Pericardium fibroblast (primary cell): ENCODE data around the genes GPBP1L1, UQCRH, MOB3C and ATPAF1.

- RAMPAGE, long total RNA, result no peak
Observed at GRCh38 chr1:45403220-45403692, 63.3 kb downstream of the TOE1 start.

- RAMPAGE, long total RNA, result no peak
Observed at GRCh38 chr1:45509323-45510503, 9.6 kb downstream of the MMACHC start.

- RAMPAGE, long total RNA, result no peak
Observed at GRCh38 chr1:45554081-45554678, 3.6 kb downstream of the AKR1A1 start.

- RAMPAGE, long total RNA, result start-site peak on the minus strand at chr1:45686522-45686567, 322 and 199 reads in 2 replicates
Observed at GRCh38 chr1:45686416-45686818, at the start of gene GPBP1L1. TSS of gene GPBP1L1 (minus strand) at chr1:45686533.

GRCh38 chr1:45693901-45694893 lies 6.2 kb downstream of the TMEM69 start:
- RAMPAGE, long total RNA, result no peak

DNA sequence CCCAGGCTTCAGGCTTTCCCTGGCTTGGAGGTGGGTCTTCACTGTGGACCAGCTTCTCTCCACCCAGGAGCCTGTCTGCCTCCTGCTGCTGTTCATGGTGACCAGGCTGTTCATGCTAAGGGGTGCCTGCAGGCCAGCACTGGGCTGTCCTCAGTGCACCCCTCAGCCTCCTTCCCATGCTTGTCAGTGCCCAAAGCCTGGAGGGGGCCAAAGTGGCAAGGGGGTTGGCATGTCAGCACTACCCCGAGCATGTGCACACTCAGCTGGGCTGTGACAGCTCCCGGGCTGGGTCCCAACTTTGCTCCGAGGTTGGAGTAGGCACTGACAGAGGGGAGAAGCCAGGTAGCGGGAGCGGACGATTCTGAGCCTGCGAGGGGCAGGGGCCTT lies 118.9 kb downstream of the MAST2 start:
- RAMPAGE, long total RNA, result no peak

DNA sequence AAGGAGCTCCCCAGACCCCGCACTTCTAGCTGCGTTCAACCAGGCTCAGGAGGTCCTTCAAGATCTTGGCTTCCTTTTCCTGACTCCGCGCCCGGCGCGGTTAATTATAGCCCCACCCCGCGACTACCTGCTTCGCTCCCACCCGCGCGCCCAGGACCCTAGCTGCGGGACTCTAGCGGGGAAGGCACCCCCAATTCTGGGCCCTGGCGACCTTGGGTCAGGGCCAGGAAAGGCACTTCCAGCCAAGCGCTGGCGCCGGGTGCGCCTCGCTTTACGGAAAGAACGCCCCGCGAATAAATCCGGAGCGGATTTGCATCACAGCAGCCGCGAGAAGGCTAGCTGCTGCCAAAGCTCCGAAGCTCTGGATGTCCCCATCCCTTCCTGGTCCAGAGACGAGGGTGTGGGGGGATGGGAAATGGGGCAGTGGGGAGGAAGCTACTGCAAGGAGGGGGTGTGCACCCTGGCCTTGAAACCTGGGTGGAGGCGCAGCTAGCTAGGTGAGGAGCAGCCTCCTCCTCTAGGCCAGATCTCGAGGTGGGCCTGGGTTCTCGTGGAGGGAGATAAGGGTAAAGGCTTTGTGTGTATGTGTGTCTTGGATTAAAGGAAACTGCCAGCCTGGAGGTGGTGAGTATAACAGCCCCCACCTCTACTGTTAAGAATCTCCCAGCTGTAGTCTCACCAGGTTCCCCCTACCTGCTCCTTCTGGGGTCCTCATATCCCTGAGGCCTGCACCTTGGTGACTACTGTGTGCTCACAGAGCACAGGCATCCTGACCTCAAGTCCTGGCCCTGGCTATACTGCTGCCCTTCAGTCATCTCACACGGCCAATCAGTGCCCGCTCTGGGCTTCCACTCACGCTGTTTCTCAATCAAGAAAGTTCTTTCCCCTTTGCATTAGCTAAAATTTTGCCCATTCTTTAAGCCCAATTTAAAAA lies 7.7 kb upstream of the TSPAN1 start:
- RAMPAGE, long total RNA, result no peak

DNA sequence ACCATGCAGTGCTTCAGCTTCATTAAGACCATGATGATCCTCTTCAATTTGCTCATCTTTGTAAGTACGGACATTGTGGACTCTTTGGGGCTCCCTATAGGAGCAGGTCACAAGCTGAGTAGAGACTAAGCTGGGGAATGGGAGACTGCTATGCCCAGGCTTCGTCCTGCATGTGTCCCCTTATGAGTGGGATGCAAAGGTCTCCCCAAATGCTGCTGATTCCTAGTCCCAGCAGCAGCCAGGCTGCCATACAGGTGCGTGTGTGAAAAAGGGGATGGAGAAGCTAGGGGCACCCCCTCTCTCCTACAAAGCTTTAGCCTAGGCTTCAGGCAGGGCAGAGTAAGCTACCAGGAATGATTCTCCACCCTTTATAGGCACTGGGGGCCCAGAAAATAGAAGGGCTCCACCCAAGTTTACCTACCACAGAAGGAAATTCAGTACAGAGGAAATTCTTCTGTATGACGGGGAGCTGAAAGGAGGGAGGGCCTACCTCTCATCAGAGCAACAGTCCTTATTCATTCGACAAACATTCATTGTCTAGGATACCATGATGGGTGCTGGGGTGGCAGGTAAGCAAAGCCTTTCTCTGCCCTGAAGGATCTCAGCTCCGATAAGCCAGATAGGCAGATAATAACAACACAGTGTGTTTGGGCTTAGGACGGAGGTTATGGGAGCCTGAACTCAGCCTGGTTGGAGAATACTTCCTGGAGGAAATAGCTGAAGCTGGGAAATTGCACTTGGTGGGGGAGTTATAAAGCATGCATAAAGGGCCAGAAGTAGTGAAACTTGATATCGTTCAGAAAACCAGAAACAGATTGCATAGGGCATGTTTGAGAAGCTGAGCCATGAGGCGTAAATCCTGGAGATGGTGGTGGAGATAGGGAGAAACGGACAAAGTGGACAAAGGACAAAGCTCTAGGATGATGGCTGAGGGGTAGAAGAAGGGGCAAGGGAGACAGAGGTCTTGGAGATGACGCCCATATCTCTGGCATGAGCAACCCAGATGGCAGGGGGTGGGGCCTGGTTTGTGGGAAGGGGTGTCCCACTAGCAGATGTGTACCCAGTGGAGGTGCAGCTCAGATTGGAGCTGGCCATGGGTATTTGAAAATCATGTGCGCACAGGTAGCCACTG lies 5.2 kb upstream of the P3R3URF start:
- RAMPAGE, long total RNA, result no peak

DNA sequence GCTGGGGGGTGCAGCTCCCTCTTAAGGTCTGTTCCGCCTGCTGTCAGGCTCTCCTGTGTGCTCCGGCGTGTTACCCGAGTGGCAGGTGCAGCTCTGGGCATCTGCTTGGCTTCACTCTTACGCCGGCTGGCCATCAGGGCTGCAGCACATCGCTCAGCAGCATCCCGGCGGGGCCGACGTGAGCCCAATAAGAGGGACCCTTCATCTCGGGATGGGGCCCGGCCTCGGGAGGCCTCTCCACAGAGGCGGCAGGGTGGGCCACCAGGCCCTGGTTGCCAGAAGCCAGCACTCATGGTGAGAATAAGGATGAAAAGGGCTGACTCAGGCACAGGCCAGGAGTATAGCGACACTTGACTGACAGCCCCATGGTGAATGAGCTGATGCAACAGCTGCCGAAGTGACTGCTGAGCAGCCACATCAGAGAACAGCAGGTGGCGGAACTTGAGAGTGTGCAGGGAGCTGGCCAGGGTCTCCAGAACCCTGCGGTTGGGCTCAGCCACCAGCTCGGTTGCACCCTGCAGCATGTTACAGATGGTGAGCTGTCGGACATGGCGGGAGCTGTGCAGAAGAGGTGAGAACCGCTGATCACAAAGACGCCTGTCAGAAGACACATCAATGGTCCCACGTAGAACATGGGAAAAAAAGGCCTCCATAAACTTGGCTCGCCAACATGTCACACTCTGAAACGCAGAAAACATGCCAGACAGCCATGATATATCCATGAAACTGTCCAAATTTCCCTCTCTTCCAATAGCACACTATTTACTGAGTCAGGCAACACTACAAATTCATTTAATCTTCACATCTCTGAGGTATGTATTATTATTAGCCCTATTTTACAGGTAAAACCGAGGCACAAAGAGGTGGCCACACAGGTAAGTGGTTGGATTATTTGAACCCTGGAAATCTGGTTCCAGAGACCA lies 17.3 kb downstream of the LRRC41 start:
- RAMPAGE, long total RNA, result no peak

DNA sequence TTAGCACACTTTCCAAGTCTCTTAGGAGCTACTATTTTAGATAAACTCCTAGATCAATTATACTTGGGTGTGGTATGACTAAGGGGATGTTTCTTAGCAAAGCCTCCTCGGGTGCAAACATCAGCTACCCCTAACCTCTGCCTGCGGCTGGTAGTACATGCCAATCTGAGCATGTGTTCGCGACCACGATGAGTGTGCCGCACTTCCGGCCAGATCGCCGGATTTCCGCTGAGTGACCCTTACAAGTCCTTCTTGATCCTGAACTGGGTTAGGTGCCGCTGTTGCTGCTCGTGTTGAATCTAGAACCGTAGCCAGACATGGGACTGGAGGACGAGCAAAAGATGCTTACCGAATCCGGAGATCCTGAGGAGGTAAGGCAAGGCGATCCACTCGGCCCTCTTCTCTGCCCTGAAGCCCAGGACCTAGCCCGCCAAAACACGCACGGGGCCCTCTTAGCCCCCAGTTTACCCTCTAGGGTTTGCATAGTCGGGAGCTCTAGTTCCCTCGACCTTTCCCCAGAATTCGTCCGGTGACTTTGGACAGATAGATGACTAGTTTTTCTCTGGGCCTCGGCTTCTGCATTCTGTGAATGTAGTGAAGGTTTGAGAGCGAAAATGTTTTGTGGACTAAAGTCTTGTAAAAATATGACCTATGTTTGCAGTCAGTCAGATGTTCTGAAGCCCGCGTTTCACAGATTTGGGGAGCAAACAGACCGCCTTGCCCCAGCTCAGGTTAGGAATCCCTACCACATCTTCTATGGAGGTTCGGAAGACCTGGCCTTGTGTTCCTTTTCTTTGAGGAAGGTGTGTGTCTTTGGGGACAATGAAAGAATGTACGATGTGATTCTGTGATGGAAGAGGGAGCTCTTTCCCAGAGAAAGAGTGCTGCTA lies at the start of gene UQCRH:
UQCRH (plus strand) TSS at position 249 of the 890 bp plus-strand sequence.
- RAMPAGE, long total RNA, result start-site peak on the plus strand centred at position 250 of the sequence, 69 bp wide, 3,213 and 997 reads in 2 replicates

- RAMPAGE, long total RNA, result no peak
Observed at GRCh38 chr1:46304638-46305131, 1.2 kb downstream of the UQCRH start.

DNA sequence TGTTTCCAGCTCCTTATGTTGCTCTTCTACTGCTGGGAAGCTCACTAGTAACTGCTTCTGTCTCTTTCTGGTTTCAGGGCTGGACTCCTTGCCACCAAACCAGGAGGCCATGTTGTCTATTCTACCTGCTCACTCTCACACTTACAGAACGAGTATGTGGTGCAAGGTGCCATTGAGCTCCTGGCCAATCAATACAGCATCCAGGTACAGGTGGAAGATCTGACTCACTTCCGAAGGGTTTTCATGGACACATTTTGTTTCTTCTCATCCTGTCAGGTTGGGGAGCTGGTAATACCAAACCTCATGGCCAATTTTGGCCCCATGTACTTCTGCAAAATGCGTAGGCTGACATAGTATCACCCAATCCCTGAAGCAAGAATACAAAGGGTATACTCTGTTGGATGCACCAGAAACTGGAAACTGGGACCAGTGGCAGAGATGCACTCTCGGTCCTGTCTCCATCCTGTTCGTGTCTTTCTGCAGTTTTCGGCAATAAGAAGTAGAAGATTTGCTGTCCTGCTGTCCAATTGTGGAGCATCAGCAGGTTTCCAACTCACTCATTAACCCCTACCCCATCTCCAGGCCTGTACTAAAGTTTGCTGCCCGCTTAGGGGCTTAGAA lies 21.0 kb downstream of the NSUN4 start:
- RAMPAGE, long total RNA, result no peak

- RAMPAGE, long total RNA, result no peak
Observed at GRCh38 chr1:46442361-46443316, 47.0 kb upstream of the DMBX1 start.

GRCh38 chr1:46522979-46523390 lies 12.3 kb downstream of the TMEM275 start:
- RAMPAGE, long total RNA, result no peak

DNA sequence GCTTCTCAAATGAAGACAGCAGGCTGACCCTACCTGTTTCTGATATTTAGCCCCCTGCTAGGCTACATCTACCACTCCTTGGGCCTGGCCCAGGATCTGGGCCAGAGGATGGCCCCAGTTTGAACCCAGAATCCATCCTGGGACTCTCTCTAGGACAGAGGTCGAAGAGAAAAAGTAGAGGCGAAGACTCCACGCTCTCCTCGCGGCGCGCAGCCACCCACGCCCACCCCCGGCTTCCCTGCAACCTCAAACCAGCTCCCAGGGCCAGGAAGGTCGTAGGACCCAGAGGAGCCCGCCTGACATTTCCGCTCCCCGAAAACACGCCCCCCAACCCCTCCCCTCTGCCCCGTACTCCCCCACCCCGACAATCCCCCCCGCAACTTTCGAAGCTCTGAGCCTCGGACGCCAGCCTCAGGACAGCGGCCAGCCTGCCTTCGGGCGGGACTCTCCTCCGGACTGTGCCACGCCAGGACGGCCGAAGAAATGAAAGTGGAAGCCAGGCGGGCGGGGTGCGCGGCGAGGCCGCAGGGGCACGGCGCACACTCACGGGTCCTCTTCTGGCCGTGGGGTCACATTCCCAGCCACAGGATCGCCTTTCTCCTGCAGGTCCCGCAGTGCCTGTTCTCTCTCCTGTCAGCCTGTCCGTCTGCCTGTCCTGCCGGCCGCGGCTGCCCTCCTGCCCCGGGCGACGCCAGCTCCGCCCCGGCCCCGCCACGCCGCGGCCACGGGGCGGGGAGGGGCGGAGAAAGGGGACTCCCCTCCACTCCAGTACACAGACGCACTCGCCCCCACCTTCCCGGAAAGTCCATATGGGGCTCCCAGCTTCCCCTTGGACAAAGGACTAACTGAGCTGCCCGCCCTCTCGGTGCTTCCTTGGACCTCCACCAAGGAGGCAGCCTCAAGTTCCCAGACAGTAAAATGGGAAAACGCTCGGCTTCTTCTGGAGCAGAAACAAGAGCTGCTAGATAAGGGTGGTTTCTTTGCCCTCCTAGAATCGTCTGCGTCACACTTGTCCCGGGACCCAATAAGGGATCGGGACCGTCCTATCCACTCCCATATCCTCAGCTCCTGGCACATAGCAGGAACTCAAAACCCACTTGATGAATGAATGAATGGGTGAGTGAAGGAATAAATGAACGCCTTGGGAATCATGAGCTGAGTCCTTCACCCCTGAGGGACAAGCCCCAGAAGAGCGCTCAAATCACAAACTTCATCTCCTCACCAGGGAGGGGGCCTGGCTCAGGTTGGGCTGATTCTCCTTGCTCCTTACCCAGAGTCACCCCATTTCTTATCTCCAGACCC lies at the start of gene MOB3C:
MOB3C (minus strand) TSS at position 648 of the 1,302 bp plus-strand sequence.
- RAMPAGE, long total RNA, result no peak

GRCh38 chr1:46635701-46636429 lies 19.3 kb upstream of the MOB3C start:
- RAMPAGE, long total RNA, result no peak

GRCh38 chr1:46667723-46668848 lies at the start of gene ATPAF1:
TSS of gene ATPAF1 (minus strand) at chr1:46668364.
- RAMPAGE, long total RNA, result no peak

DNA sequence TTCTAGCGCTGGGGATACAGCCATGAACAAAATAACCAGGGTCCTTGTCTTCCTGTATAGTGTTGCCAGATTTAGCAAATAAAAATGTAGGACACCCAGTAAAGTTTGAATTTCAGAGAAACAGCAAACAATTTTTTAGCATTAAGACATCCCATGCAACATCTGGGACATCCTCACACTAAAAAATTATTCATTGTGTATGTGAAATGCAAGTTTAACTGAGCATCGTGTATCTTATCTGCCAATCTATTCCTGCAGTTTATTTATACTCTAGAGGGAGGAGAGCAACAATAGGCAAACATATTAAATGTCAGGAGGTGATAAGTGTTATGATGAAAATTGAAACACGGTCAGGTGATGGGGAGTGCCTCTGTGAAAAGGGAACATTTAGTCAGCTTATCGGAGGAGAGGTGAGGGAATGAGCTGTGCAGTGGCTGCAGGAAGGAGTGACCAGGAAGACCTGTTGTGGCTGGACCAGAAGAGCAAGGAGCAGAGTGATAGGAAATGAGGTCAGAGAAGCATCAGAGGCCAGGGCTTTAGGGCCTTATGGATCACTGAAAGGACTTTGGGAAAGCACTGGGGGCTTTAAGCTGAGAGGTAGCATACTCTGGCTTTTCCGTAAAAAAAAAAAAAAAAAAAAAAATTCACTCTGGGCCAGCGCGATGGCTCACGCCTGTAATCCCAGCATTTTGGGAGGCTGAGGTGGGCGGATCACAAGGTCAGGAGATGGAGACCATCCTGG lies 815 bp upstream of the EFCAB14 start:
- RAMPAGE, long total RNA, result no peak

DNA sequence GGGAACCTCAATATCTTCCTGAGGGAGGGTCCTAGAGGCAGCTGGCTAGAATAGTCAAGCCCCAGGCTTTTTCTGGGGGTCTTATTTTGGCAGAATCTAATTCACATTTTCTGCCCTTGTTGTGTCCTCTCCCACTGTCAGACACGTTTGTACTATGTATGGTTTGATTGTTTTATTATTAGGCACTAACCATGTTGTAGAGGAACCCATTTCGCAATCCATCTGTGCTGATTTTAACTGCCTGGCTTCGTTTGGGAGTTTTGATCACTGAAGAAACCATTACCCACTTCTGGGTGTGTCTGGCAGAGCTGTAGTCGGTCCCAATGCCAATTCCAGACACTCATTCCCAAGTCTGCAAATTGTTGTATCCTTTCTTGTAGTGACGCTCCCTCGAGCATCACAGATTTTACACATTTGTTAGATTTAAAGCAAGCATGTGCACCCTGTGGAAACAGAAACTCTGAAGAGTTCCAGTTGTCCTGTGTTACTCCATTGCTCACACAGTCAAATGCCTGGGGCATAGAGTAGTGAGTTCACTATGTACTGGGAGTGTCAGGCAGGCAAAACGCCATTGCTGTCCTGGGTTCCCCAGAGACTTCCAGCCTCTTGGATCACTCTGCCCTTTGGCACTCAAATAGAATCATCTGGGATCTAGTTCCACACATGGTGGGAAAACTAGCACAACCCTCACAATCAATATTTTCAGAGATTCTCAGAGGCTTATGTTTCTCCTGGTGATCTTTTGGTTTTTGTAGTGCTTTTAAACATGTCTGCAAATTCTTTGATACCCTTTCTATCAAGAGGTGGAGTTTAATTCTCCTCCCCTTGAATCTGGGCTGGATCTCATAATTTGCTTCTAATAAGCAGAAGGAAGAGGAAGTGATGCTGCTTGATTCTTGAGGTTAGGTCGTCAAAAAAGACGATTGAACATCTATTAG lies 31.1 kb upstream of the EFCAB14 start:
- RAMPAGE, long total RNA, result no peak

- RAMPAGE, long total RNA, result no peak
Observed at GRCh38 chr1:46948569-46948883, 7.2 kb upstream of the CYP4A11 start.